ENCODE data around the genes GOLGA8Q and KLF13.

DNA sequence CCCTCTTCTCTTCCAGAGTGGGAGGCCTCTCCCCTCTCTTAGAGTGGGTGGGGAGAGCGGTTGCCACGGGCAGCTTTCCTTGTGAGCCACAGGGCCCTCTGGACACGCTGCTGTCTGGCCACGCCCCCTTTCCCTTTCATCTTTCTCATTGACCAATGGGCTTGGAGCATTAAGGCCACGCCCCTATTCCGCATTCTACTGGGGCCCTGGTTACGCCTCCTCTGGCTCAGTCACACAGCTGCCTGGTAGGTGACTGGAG lies 169 bp upstream of the GOLGA8Q start:
- RRBS: no CpG with 5 or more reads among the region's 7 CpGs
CAGE:
- cytosol, long polyA plus RNA: no peak
- long polyA plus RNA: no peak
- nucleus, long polyA plus RNA: no peak

- RRBS: no CpG with 5 or more reads among the region's 3 CpGs
CAGE:
- cytosol, long polyA plus RNA: no peak
- long polyA plus RNA: no peak
- nucleus, long polyA plus RNA: no peak
These were observed at the start of gene GOLGA8Q for GRCh38 chr15:30552011-30552274. Gene GOLGA8Q, plus strand, starts transcription at chr15:30552050.

GRCh38 chr15:30953638-30954595 lies 37.5 kb downstream of the MTMR10 start:
- RRBS: no CpG with 5 or more reads among the region's 8 CpGs
CAGE:
- cytosol, long polyA plus RNA: no peak
- long polyA plus RNA: no peak
- nucleus, long polyA plus RNA: no peak

GRCh38 chr15:30984904-30985651 lies 6.3 kb downstream of the MTMR10 start:
- RRBS: no CpG with 5 or more reads among the region's 4 CpGs
CAGE:
- cytosol, long polyA plus RNA: no peak
- long polyA plus RNA: no peak
- nucleus, long polyA plus RNA: no peak

- RRBS: 1% methylated on average over 5 of the region's 20 CpGs
CAGE:
- cytosol, long polyA plus RNA: no peak
- long polyA plus RNA: no peak
- nucleus, long polyA plus RNA: no peak
These were observed 396 bp upstream of the MTMR10 start for GRCh38 chr15:30991917-30992130.

- RRBS: no CpG with 5 or more reads among the region's 3 CpGs
CAGE:
- cytosol, long polyA plus RNA: no peak
- long polyA plus RNA: no peak
- nucleus, long polyA plus RNA: no peak
These were observed 8.4 kb upstream of the MTMR10 start for GRCh38 chr15:30999767-31000347.

GRCh38 chr15:31007550-31007749 lies 16.0 kb upstream of the MTMR10 start:
- RRBS: no CpG with 5 or more reads among the region's 3 CpGs
CAGE:
- cytosol, long polyA plus RNA: no peak
- long polyA plus RNA: no peak
- nucleus, long polyA plus RNA: no peak

DNA sequence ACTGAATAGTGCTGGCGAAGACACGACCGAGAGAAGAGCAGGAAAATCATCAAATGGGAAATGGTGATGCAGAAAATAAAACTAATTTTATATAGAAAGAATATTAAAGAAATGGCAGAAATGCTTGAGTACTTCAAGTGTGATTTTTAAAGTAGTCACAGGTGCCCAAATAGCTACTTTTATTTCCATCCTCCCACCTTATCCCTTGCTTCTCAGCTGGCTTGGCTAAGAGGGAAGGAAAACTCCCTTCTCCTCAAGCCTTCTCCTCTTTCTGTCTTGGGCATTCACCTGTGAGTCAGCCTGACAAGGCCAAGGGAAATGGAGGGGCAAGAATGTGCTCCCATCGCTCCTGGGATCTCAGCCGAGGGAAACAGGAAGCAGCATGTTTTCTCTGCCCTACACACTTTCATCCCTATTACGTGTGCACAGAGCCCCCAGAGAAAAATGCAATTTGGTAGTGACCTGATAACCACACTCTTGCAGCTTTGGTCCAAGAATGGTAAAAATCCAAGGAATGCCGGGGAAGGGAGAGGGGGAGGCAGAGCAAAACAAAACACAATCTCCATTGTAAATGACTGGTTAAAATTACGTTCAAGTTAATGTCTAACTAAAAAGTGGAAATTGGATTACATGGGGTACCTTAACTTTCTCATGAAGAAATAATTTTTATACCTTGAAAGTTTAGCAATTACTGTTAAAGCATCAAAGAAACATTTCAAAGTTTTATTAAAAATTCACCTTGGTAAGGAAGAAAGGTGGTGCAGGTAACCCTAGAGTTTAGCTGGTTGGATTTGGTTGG lies 32.9 kb upstream of the MTMR10 start:
- RRBS: no CpG with 5 or more reads among the region's 8 CpGs
CAGE:
- cytosol, long polyA plus RNA: no peak
- long polyA plus RNA: no peak
- nucleus, long polyA plus RNA: no peak

GRCh38 chr15:31223890-31224453 lies 102.7 kb upstream of the KLF13 start:
- RRBS: no CpG with 5 or more reads among the region's 26 CpGs
CAGE:
- cytosol, long polyA plus RNA: no peak
- long polyA plus RNA: no peak
- nucleus, long polyA plus RNA: no peak

DNA sequence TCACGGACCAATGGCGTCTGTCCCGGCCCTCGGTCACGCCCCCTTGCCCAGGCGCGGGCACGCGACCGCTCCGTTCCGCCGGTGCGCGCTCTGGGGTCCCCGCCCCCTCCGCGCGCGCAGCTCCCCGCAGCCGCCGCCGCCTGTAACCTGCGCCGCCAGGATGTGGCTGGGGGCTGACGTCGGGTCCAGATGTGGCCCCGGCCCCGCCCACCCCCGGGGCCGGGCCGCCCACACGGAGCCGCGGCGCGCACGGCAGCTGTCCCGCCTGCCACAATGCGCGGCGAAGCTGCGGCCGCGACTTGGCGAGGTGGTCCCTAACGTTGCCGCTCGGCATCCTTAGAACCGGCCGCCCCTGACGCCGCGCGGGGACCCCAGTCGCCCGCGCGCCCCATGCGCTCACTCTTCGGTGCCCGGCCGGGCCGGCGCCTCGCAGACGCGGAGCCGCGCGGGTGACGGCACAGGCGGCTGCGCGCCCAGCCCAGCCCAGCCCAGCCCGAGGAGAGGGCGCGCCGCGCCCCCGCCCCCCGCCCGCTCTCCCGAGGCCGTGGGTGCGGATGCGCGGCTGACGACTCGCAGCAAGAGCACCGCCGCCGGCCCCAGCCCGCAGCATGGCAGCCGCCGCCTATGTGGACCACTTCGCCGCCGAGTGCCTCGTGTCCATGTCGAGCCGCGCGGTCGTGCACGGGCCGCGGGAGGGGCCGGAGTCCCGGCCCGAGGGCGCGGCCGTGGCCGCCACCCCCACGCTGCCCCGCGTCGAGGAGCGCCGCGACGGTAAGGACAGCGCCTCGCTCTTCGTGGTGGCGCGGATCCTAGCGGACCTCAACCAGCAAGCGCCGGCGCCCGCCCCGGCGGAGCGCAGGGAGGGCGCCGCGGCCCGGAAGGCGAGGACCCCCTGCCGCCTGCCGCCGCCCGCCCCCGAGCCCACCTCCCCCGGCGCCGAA lies at the start of gene KLF13:
Gene KLF13, plus strand, starts transcription at position 231 of the 941 bp plus-strand sequence.
- RRBS: 1% methylated on average over 48 of the region's 150 CpGs
CAGE:
- cytosol, long polyA plus RNA: no peak
- long polyA plus RNA: no peak
- nucleus, long polyA plus RNA: no peak

- RRBS: 2% methylated on average over 56 of the region's 131 CpGs
CAGE:
- cytosol, long polyA plus RNA: no peak
- long polyA plus RNA: no peak
- nucleus, long polyA plus RNA: no peak
These were observed 1.4 kb downstream of the KLF13 start for GRCh38 chr15:31327743-31328818.

DNA sequence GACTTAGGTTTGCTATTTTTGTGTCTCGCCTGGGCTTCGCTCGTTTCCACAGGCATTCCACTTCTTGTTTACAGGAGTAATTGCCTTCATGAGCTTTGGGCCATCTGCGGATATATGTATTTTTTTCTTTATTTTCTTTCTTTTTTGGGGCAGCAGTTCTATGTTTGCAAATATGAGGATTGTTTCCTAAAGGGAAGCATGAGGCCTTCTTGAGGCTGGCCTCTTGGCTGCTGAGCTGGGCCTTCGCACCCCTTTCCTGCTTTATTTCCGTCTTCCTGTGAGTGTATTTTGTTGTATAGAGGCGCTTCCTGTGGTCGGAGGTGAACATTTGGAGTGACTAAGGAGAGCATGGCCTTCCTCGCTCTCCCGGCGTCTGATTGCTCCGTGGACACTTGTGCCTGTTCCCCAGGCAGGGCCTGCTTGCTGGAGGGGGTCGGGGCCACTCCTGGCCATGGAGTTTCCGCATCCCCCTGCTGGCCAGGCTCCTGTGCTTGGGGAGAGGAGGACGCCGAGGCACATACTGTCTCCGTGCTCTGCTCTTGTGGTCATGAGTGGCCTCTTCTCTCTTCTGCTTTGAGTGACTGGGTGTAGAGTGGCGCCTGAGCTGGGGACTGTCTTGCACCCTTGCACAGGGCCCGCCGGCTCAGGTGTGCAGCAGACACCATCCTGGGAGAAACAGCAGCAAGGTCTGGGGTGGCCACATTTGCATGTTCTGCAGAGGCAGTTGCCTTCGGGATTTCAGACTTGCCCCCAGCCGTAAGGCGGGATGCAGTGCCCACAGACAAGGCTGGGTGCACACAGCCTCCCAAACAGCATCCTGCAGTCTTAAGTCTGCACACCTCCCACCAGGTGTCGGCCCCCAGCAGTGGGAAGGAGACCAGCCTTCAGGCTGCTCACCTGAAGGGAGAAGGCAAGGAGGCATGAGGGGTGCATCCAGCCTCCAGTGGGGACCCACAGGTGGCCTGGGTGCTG lies 16.2 kb downstream of the KLF13 start:
- RRBS: no CpG with 5 or more reads among the region's 24 CpGs
CAGE:
- cytosol, long polyA plus RNA: no peak
- long polyA plus RNA: no peak
- nucleus, long polyA plus RNA: no peak

- RRBS: no CpG with 5 or more reads among the region's 9 CpGs
CAGE:
- cytosol, long polyA plus RNA: no peak
- long polyA plus RNA: no peak
- nucleus, long polyA plus RNA: no peak
These were observed 56.7 kb downstream of the KLF13 start for GRCh38 chr15:31383318-31383675.

GRCh38 chr15:31392667-31393171 lies 66.1 kb downstream of the KLF13 start:
- RRBS: 6% methylated on average over 4 of the region's 35 CpGs
CAGE:
- cytosol, long polyA plus RNA: no peak
- long polyA plus RNA: no peak
- nucleus, long polyA plus RNA: no peak

GRCh38 chr15:31397649-31398494 lies 71.2 kb downstream of the KLF13 start:
- RRBS: no CpG with 5 or more reads among the region's 18 CpGs
CAGE:
- cytosol, long polyA plus RNA: no peak
- long polyA plus RNA: no peak
- nucleus, long polyA plus RNA: no peak

DNA sequence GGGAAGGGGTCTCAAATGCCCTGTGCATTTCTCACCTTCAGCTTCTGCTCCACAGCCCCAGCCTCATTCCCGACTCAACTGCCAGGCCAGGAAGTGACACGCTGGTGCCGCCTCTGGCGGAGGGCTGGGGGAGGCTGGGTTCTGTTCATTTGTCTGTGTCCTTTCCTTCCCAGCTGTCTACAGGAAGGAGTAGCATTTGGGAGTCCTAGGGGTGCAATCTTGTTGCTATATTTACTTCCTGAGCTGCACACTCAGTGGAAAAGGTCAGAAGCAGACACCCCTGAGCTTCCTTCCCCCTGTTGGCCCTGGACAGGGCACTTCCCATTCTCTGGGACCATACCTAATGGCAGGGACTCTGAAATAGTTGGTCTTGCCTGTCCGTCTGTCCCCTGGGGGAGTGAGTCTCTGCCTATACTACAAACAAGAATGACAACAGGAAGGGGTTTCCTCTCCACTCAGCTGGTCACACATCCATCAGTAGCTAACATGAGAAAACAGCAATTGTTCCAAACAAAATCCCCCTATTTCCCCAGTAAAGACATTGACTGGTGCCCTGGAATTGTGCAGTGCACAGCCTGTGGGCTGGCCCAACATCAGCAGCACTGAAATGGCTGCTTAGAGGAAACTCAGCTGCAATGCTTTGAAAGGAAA lies 173.9 kb downstream of the KLF13 start:
- RRBS: no CpG with 5 or more reads among the region's 5 CpGs
CAGE:
- cytosol, long polyA plus RNA: no peak
- long polyA plus RNA: no peak
- nucleus, long polyA plus RNA: no peak

GRCh38 chr15:31739978-31740772 lies 130.3 kb downstream of the OTUD7A start:
- RRBS: no CpG with 5 or more reads among the region's 15 CpGs
CAGE:
- cytosol, long polyA plus RNA: no peak
- long polyA plus RNA: no peak
- nucleus, long polyA plus RNA: no peak

- RRBS: no CpG with 5 or more reads among the region's 13 CpGs
CAGE:
- cytosol, long polyA plus RNA: no peak
- long polyA plus RNA: no peak
- nucleus, long polyA plus RNA: no peak
These were observed 58.9 kb downstream of the OTUD7A start for GRCh38 chr15:31811541-31812026.

DNA sequence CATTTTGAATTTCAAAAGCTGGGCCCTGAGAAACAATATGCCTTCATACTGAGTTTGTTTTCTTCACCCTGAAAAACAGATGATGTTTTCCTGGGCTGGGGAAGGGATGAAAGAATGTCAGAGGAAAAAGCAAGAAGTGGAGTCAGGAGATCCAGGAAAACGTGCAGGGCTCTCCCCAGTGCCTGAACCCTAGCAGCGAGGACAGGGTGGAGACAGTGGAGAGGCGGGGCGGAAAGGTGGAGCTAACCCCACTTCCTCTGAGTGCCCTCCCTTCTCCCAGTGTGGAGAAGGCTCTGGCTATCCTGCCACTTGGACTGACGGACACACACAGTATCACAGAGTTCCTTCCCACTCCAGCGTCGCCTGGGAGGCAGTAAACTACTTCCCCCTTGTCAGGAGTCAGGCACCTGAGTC lies 34.5 kb upstream of the OTUD7A start:
- RRBS: no CpG with 5 or more reads among the region's 7 CpGs
CAGE:
- cytosol, long polyA plus RNA: no peak
- long polyA plus RNA: no peak
- nucleus, long polyA plus RNA: no peak

GRCh38 chr15:32636201-32637314 lies 5.0 kb upstream of the SCG5 start:
- RRBS: no CpG with 5 or more reads among the region's 10 CpGs
CAGE:
- cytosol, long polyA plus RNA: no peak
- long polyA plus RNA: no peak
- nucleus, long polyA plus RNA: no peak

Data from IMR-90 (cell line).